CMK (cell line): ENCODE results near the genes PSMG4 and SLC22A23.

DNA sequence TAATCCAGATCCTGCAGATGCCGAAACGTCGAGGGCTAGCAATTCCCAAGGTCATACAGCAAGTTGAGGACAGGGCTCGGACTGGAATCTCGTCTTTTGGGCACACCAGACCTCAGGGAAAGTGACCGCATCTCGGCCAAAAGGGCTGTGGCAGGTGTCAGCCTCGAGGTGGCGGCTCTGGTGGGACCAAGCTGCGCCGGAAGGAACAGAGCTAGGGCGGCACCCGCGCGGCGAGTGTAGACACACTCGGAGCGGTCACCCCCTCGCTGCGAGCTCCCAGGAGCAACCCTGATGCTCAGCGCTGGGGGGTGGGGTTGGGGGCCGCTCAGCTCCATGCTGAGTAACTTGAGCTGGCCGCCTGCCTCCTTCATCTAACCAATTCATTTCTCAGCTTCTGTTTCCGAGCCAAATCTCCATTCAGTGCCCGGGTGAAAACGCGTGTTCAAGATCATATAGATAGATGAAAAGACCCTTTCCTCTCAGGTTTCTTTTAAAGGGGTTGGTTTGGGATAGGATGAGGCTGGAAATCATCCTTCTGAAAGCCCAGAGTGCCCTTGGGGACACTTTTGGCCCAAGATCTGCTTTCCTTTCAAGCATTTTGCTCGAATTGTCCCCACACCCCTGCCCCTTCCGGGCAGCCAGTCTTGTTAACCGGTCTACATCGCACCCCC lies 2.2 kb upstream of the TUBB2B start:
- RRBS, result no CpG with 5 or more reads among the region's 31 CpGs

GRCh38 chr6:3232048-3232648 lies 4.7 kb upstream of the TUBB2B start:
- RRBS, result no CpG with 5 or more reads among the region's 18 CpGs

- RRBS, result 1% methylated on average over 28 of the region's 65 CpGs
Observed at GRCh38 chr6:3258677-3259321, at the start of gene PSMG4. Gene PSMG4, plus strand, starts transcription at chr6:3258947.

DNA sequence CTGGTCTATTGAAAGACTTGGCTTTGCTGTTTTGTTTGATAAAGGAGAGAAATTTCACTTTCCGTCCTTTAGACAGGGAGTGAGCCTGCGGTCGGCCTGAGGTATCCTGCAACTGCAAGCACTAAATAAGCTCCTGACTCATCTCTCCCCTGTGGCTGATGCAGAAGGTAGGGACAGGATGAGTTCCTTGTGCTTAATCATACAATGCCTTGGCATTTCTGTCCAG lies 23.3 kb downstream of the PSMG4 start:
- RRBS, result no CpG with 5 or more reads among the region's 3 CpGs

DNA sequence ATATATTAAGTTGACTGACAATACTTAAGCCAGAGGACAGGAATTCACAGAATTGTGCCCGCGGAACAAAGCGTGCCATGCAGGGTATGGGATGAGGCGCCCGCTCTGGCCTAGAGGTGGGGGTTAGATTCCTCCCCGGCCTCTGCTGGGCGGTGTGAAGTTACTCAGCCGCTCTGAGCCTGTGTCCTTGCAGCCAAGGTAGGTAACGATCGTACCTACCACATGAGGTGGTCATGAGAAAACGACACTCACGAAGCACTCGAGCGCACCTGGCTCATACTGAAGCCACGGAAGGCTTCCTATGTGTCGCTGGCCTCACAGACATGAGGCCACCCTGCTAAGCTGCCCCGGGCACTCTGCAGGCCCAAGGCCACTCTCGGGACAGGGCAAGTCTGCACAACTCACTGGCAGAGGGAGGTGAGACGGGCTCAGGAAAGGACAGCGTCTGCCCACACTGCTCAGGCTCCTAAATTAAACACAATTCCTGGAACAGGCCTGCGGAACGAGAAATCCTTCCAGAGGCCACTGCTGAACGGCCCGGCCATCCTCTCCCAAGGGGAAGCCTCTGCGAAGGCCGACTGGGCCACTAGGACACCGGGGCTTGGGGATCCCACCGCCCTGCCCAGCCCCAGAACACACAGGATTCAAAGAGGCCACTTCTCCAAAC lies 70.8 kb downstream of the PSMG4 start:
- RRBS, result 93% methylated on average over 4 of the region's 28 CpGs

GRCh38 chr6:3331551-3331846 lies 72.8 kb downstream of the PSMG4 start:
- RRBS, result no CpG with 5 or more reads among the region's 1 CpG

- RRBS, result no CpG with 5 or more reads among the region's 5 CpGs
Observed at GRCh38 chr6:3355294-3355462, 96.4 kb downstream of the PSMG4 start.

DNA sequence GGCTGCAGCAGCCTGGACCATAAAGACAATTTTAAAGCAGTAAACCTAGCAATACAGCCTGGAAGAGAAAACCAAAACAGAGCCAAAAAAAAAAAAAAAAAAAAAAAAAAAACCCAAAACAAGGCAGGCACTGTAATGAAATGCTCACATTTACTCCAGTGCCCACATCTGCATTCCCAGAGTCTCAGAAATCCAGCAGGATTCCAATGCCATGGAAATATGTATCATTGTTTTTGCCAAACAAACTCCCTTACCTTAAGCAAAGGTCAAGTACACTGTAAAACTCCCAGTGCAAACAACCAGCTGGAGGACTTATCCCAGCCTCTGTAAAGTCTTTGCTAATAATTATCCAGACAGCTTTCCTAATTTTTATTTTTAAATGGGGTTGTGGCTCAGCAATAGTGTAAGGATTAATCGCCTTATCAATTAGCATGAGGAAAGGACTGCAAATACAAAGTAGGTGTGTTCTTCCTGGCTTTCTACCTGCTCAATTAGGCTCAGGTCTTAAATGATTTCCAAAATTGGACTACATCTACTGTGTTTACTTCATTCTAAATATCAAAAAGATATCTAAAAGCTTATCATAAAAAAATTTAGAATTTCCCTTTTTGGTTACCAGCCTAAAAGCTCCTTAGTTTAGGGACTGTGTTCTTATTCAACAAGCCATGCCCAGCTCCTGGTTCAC lies 98.4 kb downstream of the PSMG4 start:
- RRBS, result no CpG with 5 or more reads among the region's 1 CpG

GRCh38 chr6:3364357-3364927 lies 92.4 kb downstream of the SLC22A23 start:
- RRBS, result no CpG with 5 or more reads among the region's 9 CpGs

GRCh38 chr6:3368600-3369232 lies 88.1 kb downstream of the SLC22A23 start:
- RRBS, result no CpG with 5 or more reads among the region's 6 CpGs

DNA sequence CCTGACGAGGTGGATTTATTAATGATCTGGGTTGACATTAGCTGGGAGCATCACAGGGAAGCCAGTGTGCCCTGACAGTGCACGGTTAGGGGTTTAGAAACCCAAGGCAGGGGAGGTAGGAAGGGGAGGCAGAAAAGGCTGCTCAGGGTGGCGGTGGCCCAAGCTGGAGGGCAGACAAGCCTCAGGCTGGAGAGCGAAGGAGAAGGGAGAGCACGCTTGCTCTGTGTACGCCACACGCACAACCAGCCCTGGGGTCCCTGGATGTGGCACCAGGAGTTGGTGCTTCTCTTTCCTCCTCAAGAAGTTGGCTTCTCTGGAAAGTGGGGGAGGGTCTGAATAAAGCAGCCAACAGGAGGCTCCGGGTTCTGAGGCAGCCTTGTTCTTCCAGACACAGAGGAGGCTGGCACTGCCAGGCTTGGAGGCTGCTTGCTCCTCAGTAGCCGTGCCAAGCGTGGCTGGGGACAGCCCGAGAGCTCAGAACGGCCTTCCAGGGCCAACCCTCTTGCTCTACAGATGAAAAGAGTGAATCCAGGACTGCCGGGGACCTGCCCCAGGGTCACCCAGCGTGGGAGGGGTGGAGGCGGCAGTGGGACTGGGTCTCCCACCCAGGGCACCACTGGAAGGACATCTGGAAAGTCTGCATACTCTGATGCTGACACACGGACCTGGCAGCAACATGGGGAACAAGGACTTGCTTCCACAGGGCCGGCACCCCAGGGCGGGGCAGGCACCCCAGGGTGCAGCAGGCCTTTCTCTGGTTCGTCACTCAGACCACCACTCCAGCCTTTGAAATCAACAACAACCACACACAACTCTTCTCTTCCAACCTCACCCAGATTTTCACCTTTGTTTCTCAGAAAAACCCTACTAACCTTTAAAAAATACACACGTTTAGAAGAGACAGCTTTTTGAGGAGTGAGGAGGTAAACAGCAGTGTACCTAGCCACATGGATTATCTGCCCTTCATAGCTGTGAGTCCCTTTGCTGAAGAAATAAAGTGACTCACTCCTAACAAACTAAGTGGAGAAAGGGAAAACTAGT lies 70.4 kb downstream of the SLC22A23 start:
- RRBS, result no CpG with 5 or more reads among the region's 20 CpGs

GRCh38 chr6:3389733-3390202 lies 67.1 kb downstream of the SLC22A23 start:
- RRBS, result no CpG with 5 or more reads among the region's 12 CpGs

DNA sequence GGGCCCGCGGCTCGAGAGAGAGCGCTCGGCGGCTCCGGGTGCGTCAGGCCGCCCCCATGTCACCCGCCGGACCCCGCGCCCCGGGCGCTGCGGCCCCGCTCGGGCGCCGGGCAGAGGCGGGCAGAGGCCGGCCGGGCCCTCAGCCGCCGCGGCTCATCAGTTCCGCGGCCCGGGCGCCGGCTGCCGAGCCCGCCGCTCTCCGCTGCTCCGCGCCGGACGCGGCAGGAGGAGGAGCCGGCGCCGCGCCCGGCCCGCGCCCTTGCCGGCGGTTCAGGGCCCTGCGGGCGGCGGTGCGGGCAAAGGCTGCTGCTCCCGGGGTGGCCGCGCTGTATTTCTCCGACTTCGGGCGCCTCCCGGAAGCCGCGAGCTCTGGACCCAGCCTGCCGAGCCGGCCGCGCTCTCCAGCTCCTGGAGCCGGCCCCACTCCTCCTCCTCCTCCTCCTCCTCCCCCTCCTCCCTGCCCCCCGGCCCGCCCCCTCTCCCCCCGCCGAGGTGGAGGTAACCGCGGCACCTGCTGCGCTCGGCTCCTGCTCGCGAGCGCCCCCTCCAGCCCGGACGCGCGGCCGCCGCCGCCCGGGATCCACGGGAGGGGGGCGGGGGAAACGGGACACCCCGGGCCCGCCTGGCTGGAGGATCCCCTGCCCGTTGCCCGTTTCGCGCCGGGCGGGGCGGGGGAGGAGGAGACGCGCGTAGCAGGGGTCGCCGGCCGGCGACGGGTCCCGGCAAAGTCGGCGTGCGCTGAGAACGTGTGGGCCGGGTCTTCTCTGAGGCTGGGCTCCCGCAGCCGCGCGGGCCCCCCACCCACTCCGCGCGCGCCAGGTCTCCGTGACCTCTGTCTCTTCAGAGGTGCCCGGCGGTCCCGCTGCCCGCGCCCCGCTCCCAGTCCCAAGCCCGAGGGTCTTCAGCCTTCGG lies at the start of gene SLC22A23:
SLC22A23 (minus strand) TSS at position 382 of the 912 bp plus-strand sequence.
- RRBS, result 1% methylated on average over 71 of the region's 129 CpGs

- RRBS, result no CpG with 5 or more reads among the region's 26 CpGs
Observed at GRCh38 chr6:3457581-3458276, 879 bp upstream of the SLC22A23 start.

- RRBS, result no CpG with 5 or more reads among the region's 4 CpGs
Observed at GRCh38 chr6:3506872-3507160, 50.0 kb upstream of the SLC22A23 start.

- RRBS, result no CpG with 5 or more reads among the region's 1 CpG
Observed at GRCh38 chr6:3546185-3546499, 89.3 kb upstream of the SLC22A23 start.

DNA sequence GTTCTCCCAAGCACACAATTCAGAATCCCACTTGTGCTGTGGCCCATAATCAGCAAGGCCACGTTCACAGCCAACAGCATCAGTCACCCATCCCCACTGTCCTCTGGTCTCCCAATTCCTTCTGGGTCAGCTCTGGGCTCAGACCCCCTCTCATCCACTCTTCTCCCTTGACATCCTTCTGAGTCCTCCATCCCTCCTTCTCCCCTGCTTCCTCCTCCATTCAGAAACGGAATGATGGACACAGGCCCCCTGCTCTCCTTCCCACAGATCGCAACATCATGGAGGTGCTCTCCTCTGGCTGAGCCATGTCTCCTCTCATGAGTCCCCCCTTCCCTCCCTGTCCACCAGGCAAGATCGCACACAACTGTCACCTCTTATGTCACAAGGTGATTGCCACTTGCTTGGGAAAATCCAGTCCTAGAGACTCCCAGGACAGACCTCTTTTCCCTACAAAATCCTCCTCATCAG lies 15.4 kb downstream of the PXDC1 start:
- RRBS, result no CpG with 5 or more reads among the region's 4 CpGs

GRCh38 chr6:3749047-3749938 lies 2.2 kb downstream of the PXDC1 start:
- RRBS, result no CpG with 5 or more reads among the region's 27 CpGs

GRCh38 chr6:3789769-3790157 lies 38.2 kb upstream of the PXDC1 start:
- RRBS, result 90% methylated on average over 2 of the region's 7 CpGs

- RRBS, result no CpG with 5 or more reads among the region's 8 CpGs
Observed at GRCh38 chr6:3801057-3801643, 48.0 kb upstream of the FAM50B start.